Hematopoietic multipotent progenitor cell (in vitro differentiated cells): ENCODE measurements around the genes IRS1, AGFG1 and SCYGR7.

DNA sequence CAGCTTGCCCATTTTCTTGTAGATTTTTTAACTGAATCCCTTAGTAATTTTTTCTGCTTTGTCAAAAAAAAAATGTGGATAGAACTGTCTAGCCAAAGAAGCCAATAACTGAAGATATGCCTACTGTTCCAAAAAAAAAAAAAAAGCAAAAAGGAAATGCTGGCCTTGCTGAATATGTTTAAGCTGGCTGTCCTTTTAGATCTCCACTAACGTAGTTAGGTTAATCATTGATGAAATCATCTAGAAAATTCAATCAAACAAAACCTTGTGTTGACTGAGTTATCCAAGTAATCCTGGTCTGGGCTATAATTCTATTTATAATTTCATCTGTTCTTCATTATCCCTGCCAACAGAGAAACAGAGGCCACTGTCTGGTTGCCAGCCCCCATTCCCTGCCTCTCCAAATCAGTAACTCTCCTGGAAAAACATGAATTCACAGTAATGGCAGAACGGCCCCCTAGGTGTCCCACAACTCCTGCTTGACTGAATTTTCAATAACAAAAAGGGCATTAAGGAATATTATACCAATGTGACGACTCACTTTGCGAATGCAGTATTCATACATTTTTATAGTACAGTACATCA lies 24.6 kb downstream of the DOCK10 start:
- CAGE, long polyA plus RNA, result no peak

DNA sequence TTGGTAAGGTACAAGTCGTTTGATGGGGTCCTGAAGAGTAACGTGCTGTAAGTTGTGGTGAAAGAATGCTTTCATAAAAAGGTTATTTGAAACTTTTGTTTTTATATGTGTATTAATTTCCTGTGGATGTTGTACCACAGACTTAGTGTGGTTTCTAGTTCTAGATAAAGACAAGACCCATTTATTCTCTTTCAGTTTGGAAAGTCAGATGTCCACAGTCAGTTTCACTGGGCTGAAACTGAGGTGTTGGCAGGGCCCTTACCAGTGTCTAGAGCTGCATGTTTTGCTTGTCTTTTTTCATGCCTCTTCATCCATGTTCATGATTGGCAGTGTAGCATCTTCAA lies 22.1 kb upstream of the DOCK10 start:
- CAGE, long polyA plus RNA, result no peak

DNA sequence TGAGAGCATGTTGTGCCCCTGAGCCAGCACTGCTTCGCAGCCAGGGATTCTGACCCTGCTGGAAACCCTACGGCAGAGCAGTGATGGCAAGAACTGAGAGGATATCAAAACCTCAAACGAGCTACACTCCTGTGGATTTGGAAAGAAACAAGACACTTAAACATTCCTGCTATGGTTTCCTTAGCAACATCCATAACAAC lies 649.1 kb downstream of the NYAP2 start:
- CAGE, long polyA plus RNA, result no peak

GRCh38 chr2:226137357-226137658 lies 662.3 kb downstream of the IRS1 start:
- CAGE, long polyA plus RNA, result no peak

DNA sequence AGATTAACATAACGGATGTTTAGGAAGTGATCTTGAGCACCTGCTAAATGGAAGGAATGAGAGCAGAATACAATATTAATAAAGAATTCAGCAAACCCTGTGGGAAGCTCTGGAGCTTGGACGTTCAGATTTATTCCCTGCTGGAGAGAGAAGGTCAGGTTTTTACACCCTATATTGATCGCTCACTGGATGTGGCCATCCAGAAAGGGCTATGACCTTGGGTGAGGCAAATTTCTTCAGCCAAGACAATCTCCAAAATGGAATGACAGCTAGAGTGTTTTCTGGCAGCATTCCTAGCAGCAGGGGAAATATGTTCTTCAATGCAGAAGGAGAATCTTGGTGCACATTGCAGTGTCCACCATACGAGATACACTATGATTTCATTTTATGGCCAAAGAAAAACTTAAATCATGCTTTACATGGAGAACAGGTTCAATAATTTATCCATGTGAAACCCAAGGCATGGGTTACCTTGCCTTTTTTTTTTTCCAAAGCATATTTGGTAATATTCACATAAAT lies 288.2 kb downstream of the IRS1 start:
- CAGE, long polyA plus RNA, result no peak

DNA sequence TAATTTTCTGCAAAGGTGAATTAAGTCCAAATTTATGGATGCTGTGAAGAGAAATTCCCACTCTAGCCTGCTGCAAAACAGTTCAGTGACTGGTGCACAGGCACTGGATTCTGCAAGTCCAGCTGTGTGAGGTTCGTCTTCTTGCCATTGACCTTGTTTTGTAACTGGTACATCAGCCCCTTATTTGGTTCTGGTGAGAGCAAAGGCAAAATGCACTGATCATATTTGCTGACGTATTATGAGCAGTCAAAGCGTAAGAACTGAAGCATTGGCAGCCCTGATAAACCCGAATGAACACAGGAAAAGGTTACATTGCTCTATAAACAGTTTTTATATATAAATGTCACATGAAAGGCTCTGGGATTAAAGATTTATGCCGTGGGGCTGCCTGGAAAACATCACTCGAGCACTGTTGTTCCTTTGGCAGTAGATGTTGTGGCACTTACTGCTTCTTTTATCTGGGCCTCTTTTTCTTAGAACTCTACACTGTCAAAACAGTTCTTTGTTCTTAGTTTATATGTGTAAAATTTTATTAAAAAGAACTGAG lies 168.0 kb downstream of the IRS1 start:
- CAGE, long polyA plus RNA, result no peak

DNA sequence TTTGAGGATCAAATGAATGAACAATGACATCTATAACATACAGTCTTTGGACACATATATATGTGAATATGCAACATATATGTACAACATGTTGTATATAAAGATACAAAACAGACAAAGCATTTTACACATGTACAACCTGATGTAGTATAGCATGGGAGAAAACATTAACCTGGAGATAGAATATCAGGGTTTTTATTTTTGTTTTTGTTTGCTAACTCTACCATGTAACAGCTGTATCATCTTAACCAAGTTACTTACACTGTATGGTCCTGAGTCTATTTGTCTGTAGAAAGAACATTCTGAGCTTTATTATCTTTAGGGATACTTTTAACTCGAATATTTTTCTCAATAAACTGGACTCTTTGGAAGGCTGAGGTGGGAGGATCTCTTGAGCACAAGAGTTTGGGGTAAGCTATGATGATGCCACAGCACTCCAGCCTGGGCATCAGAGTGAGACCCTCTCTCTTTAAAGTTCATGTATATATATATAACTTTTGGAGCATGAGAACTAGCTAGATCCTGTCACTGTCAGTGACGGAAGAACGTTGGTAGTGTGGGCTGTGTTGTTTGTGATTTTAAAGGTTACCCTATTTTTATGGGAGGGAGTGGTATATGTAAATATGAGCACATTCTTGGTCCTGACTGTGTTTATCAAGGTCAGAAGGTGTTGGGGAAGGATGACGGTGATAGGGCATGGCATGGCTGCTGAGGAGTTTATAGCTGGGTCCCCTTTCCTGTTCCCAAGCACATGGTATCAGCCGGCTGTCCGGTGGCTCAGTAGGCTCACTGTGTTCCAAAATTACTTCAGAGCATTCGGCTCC lies 28.9 kb downstream of the IRS1 start:
- CAGE, long polyA plus RNA, result no peak

GRCh38 chr2:226792170-226793040 lies 7.2 kb downstream of the IRS1 start:
- CAGE, long polyA plus RNA, result no peak

DNA sequence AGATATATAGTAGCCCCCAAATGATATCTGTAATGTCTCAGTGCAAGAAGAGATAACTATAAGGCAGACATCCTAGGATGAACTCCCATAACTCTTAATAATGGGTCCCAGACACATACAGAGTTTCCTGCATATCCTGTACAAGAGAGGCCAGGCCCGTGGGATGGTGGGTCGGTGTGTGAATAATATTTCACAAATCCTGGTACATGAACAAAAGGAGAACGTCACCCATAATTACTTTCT lies 5.6 kb downstream of the IRS1 start:
- CAGE, long polyA plus RNA, result no peak

GRCh38 chr2:226799251-226800272 lies at the start of gene IRS1:
Gene IRS1 (minus strand): TSS chr2:226799820.
- CAGE, long polyA plus RNA, result no peak

GRCh38 chr2:226905553-226906970 lies 70.2 kb downstream of the RHBDD1 start:
- CAGE, long polyA plus RNA, result no peak

- CAGE, long polyA plus RNA, result no peak
Measured at GRCh38 chr2:226944469-226945146, 108.8 kb downstream of the RHBDD1 start.

DNA sequence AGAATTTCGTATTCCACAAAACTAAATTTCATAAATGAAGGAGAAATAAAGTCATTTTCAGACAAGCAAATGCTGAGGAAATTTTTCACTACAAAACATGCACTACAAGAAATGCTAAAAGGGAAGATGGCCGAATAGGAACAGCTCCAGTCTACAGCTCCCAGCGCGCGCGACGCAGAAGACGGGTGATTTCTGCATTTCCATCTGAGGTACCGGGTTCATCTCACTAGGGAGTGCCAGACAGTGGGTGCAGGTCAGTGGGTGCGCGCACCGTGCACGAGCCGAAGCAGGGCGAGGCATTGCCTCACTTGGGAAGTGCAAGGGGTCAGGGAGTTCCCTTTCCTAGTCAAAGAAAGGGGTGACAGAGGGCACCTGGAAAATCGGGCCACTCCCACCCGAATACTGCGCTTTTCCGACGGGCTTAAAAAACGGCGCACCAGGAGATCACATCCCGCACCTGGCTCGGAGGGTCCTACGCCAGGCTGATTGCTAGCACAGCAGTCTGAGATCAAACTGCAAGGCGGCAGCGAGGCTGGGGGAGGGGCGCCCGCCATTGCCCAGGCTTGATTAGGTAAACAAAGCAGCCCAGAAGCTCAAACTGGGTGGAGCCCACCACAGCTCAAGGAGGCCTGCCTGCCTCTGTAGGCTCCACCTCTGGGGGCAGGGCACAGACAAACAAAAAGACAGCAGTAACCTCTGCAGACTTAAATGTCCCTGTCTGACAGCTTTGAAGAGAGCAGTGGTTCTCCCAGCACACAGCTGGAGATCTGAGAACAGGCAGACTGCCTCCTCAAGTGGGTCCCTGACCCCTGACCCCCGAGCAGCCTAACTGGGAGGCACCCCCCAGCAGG lies 99.0 kb downstream of the COL4A4 start:
- CAGE, long polyA plus RNA, result no peak

DNA sequence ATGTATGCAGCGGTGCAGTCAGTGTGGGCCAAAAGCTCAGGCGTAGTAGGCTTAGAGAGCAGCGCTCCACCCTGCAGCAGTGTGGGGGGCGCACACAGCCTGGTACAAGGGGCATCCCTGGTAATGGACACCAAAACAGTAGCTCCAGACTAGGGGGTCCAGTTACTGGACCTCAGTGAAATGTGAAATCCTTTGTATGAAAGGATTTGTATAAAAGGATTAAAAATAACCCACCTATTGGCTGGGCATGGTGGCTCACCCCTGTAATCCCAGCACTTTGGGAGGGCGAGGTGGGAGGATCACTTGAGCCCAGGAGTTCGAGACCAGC lies 1.6 kb upstream of the TM4SF20 start:
- CAGE, long polyA plus RNA, result no peak

GRCh38 chr2:227451204-227451719 lies 20.7 kb upstream of the AGFG1 start:
- CAGE, long polyA plus RNA, result no peak

DNA sequence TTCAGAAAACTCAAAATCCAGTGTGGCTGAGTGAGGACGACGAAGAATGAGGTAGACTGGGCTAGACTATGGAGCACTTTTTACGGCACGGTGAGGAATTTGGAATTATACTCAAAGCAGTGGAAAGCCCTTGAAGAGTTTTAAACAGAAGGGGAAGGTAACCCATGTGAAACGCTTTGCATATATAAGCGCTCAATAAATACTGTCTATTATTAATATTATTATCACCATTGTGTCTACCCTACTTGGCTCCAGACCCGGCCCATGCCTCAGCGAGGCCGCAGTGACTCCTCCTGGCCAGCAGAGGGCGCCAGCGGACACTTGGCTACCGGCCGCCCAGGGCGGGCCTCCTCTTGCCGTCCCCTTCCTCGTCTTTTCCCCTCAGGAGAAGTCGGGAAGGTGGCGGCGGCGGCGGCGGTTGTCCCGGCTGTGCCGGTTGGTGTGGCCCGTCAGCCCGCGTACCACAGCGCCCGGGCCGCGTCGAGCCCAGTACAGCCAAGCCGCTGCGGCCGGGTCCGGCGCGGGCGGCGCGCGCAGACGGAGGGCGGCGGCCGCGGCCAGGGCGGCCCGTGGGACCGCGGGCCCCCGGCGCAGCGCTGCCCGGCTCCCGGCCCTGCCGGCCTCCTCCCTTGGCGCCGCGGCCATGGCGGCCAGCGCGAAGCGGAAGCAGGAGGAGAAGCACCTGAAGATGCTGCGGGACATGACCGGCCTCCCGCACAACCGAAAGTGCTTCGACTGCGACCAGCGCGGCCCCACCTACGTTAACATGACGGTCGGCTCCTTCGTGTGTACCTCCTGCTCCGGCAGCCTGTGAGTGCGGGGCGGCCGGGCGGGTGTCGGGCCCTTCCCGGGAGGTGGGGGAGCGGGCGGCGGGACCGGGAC lies at the start of gene AGFG1:
Gene AGFG1, plus strand, starts transcription at position 378 of the 882 bp plus-strand sequence.
- CAGE, long polyA plus RNA, result no peak

DNA sequence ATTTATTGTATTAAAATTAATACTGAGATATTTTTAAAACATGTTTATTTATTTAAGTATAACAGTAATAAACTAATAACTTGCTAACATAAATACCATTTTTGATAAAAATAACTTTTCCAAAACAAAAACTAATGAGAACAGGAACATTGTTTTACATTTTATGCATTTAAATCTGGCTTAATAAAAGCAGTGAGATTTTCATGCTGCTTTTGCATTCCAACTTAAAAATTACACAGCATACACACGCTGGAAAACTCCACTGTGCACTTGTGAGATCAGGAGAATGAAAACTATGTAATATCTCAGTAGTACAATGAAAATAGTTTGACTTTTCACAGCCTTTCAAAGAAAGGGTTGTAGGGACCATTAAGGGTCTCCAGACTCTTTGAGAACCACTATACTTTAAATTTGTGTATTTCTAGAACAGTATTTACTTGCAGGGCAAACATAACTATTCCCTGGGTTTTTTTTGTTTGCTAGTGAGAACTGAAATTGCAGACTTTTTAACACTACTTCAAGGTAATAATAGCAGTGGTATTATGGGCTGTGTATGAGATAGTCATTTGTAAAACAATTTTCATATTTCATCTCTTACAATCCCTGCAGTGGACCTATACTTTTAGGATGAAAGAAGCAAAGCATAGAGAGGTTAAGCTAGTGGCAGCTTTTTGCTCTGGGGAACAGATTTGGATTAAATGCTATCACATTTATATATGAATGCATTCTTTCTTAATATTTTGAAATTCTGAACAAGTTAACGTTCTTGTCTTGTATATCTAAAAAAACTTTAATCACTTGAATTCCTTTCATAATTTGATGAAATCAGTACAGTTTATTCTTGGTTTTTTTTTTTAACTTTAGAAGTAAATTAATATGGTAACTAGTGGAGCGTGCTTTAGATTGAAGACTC lies 40.9 kb upstream of the SCYGR2 start:
- CAGE, long polyA plus RNA, result no peak

DNA sequence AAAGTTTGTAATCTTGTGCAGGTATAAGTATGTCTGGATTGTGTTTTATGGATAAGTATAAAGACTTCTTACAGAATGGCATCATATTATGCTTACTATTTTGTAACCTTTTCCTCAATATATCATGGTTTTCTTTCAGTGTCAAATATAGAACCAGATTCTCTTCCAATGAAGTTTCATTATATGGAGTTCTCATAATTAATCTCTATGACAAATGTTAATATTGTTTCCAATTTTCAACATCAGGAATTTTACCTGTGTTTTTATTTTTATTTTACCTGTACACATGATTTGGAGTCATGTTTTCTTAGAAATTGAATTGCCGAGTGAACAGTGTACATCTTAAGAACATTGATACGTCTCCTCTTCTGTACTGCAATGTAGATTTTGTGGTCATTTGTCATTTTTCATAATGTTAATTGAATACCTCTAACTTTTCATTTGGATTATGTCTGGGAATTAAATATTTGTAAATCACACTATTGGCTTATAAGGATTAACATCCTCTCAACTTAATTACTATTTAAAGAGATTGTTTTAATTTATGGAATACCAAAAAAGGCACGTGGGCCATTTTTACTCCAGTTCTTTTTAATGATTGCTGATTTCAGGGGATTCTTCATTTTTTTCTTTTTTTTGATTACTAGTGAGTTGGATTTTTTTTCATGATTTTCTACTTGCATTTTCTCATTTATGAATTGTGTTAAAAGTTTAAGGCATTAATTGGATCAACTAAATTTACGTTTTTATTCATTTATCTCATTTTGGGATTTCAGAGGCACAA lies 35.4 kb upstream of the SCYGR2 start:
- CAGE, long polyA plus RNA, result no peak

GRCh38 chr2:227728041-227728426 lies at the start of gene SCYGR7:
Gene SCYGR7 (plus strand): TSS chr2:227728335.
- CAGE, long polyA plus RNA, result no peak

- CAGE, long polyA plus RNA, result no peak
Measured at GRCh38 chr2:227765831-227766222, 20.1 kb downstream of the SCYGR8 start.